ENCODE results near the gene POC1A.

DNA sequence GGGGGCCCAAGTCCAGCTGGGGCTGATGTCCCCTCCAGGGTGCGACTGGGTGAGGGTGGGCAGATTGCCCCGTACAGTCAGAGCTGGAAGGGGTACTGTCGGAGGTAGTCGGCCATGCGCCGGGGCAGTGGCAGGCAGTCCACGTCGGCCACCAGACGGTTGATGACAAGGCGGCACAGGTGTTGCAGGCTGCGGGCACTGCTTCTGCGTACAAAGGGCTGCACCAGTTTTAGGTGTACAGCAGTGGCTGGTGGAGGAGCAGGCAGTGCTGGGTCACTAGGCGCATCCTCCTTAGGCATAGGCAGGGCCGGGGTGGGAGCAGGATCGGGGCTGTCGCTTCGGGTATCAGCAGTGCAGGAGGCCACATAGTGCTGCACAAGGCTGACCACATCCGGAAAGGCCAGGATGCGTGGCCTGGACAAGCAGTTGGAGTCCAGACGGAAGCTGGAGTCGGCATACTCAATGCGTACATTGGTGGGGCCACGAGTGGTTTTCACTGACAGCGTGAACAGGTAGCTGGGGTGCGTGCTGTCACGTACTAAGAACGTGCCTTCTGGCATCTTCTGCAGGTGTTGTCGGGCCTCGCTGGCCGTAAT, 3.9 kb downstream of the CISH start:
- RRBS, result 81% methylated on average over 5 of the region's 30 CpGs

DNA sequence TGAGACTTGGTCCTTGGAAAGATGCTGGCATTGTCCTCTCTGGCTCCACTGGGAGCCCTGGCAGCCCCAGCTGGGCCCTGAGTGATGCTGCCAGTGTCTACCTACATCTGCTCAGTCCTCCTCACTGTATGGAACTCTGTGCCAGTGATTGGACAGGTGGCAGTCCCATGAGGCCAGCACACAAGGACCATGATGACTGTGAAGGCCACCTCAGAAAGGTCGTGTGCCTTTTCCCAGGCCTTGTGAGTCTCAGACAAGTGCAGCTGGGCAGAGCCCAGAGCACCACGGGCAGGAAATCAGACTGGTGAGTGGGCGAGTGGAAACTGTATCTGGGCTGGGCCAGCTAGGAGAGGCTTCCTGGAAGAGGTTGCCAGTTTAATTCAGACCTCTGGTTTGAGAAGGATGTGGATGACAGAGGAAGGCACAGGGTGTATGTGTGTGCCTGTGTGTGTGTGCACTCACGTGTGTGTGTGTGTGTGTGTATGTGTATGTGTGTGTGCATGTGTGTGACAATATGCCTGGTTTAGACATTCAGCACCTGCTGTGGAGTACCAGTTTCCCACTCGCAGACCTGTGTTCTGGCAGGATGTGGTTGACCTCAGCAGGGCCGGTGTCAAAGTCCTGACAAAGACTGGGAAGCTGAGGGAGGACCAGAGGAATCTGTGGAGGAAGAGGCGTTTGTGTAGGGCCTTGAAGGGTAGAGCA, 7.0 kb downstream of the MAPKAPK3 start:
- RRBS, result no CpG with 5 or more reads among the region's 7 CpGs

DNA sequence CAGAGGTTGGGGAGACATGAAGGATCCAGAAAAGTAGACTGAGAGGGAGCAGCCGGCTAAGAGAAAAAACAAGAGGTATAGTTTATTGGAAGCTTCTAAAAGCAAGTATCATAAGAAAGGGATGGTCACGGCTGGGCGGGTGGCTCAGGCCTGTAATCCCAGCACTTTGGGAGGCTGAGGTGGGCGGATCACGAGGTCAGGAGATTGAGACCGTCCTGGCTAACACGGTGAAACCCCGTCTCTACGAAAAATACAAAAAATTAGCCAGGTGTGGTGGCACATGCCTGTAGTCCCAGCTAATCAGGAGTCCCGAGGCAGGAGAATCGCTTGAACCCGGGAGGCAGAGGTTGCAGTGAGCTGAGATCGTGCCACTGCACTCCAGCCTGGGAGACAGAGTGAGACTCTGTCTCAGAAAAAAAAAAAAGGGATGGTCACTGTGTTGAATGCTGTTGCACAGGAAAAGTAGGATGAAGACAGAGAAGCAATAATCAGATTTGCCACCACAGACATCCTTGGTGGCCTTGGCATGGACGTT, 12.6 kb upstream of the DOCK3 start:
- RRBS, result no CpG with 5 or more reads among the region's 14 CpGs

GRCh38 chr3:51392527-51393425, 1.7 kb downstream of the RBM15B start:
- RRBS, result 91% methylated on average over 11 of the region's 45 CpGs

- RRBS, result no CpG with 5 or more reads among the region's 11 CpGs
Measured at GRCh38 chr3:51663165-51663947, 7.7 kb upstream of the TEX264 start.

DNA sequence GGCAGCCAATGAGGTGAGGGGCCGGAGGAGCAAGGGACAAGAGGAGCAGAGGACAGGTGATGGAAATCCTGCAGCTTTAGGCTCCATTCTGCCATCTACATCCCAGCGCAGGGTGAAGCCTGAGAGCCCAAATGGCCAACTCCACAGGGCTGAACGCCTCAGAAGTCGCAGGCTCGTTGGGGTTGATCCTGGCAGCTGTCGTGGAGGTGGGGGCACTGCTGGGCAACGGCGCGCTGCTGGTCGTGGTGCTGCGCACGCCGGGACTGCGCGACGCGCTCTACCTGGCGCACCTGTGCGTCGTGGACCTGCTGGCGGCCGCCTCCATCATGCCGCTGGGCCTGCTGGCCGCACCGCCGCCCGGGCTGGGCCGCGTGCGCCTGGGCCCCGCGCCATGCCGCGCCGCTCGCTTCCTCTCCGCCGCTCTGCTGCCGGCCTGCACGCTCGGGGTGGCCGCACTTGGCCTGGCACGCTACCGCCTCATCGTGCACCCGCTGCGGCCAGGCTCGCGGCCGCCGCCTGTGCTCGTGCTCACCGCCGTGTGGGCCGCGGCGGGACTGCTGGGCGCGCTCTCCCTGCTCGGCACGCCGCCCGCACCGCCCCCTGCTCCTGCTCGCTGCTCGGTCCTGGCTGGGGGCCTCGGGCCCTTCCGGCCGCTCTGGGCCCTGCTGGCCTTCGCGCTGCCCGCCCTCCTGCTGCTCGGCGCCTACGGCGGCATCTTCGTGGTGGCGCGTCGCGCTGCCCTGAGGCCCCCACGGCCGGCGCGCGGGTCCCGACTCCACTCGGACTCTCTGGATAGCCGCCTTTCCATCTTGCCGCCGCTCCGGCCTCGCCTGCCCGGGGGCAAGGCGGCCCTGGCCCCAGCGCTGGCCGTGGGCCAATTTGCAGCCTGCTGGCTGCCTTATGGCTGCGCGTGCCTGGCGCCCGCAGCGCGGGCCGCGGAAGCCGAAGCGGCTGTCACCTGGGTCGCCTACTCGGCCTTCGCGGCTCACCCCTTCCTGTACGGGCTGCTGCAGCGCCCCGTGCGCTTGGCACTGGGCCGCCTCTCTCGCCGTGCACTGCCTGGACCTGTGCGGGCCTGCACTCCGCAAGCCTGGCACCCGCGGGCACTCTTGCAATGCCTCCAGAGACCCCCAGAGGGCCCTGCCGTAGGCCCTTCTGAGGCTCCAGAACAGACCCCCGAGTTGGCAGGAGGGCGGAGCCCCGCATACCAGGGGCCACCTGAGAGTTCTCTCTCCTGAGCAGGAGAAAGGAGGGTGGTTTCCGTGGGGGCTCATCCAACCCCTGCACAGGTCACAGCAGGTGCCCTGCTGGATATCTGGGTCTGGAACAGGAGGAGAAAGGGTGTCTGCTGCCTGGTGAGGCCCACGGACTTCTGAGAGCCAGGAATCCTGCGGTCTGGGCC, 842 bp downstream of the GPR62 start:
- RRBS, result 42% methylated on average over 42 of the region's 129 CpGs

- RRBS, result no CpG with 5 or more reads among the region's 30 CpGs
Measured at GRCh38 chr3:51975623-51976254, 875 bp downstream of the ABHD14A start.

- RRBS, result no CpG with 5 or more reads among the region's 19 CpGs
Measured at GRCh38 chr3:52047207-52047911, 9.0 kb downstream of the DUSP7 start.

DNA sequence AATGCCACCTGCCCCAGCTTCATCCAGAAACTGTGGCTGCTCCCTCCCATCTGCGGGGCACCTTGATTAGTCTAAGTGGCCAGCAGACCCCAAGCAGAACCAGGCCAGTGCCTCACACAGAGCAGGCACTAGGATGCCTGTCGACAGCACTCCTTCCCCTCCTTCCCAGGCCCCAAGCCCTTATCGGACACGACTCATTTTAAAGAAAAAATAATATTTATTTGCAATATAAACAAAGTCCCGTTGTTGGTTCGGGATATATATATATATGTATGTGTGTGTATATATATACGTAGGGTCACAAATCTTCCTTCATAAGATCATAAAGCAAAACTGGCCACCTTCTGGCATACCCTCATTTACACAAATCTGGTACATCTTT, 7.7 kb downstream of the DUSP7 start:
- RRBS, result no CpG with 5 or more reads among the region's 7 CpGs

- RRBS, result 3% methylated on average over 5 of the region's 16 CpGs
Measured at GRCh38 chr3:52153283-52154058, 752 bp downstream of the POC1A start.

GRCh38 chr3:52154059-52154626, at the start of gene POC1A:
TSS of gene POC1A (minus strand) at chr3:52154423.
- RRBS, result no CpG with 5 or more reads among the region's 50 CpGs

GRCh38 chr3:52178095-52178616, 19.8 kb upstream of the ALAS1 start:
- RRBS, result no CpG with 5 or more reads among the region's 4 CpGs

DNA sequence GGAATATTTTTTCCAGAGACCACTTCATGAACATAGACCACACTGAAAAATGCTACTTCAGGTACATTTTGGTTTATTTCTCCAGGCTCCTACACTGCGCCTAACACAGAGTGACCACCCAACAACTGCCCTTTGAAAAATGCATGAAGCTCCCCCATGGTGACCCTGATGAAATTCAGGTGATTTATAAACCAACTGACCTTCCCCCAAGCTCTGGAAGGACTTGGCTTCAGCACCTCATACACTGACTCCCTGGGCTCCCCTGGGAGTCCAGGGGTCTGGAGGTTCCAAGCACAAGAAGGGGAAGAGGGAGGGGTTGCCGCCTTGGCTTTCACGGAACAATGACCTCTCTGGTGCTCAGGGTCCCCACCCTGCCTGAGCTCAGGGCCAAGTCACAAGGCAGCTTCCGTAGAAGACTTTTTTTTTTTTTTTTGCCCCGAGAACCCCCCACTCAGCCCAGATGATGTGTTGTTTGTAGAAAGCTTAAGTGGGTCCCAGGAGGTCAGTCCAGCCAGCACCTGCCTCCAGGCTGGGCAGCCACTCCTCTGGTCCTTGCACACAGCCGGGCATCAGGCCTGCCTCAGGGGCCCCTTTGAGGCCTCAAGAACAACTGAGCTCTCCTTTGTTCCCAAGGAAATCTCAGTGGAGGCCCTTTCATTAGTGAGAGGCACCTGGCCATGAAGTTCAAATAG, 14.1 kb upstream of the ALAS1 start:
- RRBS, result no CpG with 5 or more reads among the region's 6 CpGs

- RRBS, result 82% methylated on average over 4 of the region's 17 CpGs
Measured at GRCh38 chr3:52192808-52193426, 5.0 kb upstream of the ALAS1 start.

- RRBS, result no CpG with 5 or more reads among the region's 11 CpGs
Measured at GRCh38 chr3:52198929-52199792, 1.2 kb downstream of the ALAS1 start.

DNA sequence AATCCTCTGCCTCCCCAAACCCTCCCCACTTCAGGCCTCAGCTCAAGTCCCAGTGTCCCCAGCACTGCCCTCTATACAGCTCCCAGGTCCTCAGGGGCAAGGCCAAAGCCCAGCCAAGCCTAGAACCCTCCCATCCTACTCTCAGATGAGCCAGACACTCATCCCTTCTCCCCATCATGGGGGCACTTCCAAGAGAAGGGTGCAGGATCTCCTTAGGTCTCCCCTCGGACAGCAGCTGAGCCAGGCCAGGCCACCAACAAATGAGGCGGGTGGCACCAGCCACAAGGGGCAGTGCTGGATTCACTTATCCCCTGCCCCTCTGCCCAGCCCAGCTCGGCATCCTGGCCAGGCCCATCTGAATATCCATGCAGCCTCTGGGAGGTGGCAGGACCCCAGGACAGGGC, 4.6 kb downstream of the TWF2 start:
- RRBS, result no CpG with 5 or more reads among the region's 3 CpGs

DNA sequence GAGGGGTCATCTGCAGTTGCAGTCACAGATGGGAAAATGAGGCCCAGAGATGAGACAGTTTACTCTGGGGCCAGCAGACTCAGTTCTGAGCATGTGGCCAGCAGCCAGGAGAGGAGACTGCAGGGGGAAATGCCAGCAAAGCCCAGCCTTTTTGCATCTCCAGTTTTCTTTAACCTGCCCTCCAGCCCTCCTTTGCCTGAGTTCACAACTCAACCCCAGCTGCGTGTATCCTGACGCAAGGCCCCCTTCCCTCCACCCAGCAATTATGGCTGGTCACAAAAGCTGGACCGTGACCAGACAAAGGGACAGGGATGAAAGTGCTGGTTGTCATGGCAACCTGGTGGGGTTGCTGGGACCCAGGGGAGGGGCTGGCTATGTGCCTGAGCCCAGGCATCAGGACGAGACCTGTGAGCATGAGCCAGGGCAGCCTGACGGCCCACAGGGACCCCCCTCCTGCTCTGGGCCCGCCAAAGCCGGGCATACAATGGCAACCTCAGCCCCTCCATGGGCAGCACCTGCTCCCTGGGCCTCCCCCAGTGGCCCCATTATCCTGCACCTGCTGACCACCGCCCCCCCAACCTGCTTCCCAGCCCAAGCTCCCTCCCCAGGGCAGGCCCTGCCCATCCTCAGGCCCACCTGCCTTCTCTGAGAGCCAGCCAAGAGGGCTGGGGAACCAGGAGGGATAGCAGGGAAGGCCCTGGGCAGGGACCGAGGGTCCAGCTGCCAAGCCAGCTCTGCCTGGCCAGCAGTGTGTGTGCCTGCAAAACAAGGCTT, 4.5 kb upstream of the DNAH1 start:
- RRBS, result no CpG with 5 or more reads among the region's 9 CpGs

DNA sequence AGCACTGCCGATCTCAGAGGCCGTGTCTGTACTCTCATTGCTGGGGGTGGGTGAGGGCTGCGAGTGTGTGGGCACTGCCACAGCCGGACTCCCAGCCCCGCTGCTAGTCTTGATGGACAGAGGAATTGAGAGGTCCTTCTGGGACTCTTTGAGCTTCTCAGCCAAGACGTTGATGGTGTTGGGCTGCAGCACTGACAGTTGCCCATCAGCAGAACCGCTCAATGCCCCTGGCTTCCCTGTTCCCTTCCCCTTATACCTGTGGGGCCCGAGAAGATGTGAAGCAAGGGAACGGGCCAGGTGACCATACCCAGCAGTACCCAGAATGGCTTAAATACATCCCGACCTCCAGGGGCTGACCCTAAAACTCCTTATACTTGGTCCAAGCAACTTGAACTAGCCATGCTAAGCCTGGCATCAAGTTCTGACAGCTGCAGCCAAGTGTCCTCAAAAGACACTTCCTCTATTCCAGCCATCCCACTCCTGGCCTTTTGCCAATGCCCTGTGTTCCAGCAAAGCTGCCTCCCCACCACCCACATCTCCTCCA, 6.1 kb downstream of the BAP1 start:
- RRBS, result no CpG with 5 or more reads among the region's 10 CpGs

GRCh38 chr3:52404975-52405725, 4.7 kb downstream of the BAP1 start:
- RRBS, result no CpG with 5 or more reads among the region's 10 CpGs

DNA sequence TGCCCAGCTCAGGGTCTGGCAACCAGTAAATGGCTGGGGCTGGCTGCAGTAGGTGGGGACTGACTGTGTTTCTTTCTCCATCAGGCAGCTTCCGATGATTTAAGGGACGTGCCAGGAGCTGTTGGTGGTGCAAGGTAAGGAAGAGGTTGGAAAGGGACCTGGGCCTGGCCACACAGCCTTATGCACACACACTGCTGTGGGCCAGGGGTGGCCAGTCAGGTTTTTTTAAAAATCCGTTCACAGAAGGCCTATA, 9.5 kb upstream of the STAB1 start:
- RRBS, result no CpG with 5 or more reads among the region's 3 CpGs

All from HL-60 (cell line).